ENCODE measurements around a stretch of chr3.

DNA sequence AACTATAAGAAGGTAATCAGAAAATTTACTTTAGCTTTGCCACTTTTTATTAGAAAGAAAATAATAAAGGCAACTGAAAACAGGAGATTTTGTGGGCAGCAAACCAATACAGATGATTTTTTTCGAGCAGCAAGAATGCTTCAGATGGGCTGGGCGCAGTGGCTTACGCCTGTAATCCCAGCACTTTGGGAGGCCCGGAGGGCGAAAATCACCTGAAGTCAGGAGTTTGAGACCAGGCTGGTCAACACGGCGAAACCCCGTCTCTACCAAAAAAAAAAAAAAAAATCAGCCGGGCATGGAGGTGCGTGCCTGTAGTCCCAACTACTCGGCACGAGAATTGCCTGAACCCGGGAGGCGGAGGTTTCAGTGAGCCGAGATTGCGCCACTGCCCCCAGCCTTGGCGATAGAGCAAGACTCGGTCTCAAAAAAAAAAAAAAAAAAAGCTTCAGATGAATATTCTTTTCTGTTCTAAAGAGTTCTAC lies 1.8 kb downstream of the CMTM6 start:
- RAMPAGE, long total RNA: no peak
- RRBS: 58% methylated on average over 5 of the region's 18 CpGs

DNA sequence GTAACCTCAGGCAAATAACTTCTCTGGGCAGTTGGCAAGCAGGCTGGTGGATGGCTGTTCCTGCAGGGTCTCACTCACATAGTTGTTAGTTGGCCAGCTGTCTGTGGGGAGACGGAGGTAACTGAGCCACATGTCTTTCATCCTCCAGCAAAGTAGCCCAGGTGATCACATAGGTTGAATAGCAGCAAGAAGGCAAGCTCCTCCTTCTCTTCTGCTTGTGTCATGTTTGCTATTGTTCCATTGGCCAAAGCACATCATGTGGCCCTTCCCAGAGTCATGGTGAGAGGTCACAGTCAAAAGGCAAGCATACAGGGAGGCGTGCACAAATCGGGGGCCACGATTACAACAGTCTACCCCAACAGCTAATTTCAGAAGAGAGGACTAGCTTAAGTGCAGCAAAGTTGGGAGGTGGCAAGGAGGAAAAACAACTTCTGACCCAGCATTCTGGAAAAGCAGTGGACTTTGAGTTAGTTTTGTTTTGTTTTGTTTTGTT lies 17.4 kb upstream of the TRIM71 start:
- RAMPAGE, long total RNA: no peak
- RRBS: no CpG with 5 or more reads among the region's 4 CpGs

DNA sequence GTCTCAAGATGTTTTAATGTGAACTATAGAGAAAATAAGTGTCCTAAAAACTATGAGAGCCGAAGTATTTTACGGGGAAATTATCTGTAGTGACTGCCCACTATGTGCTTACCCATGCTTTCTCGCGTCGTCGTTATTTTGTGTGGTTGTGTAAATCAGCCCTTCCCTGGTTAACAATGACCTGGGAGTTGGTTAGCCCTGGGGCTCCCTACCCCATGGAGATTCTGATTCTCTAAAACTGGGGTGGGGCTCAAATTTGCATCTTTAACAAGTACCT lies 26.1 kb downstream of the TRIM71 start:
- RAMPAGE, long total RNA: no peak
- RRBS: no CpG with 5 or more reads among the region's 6 CpGs

DNA sequence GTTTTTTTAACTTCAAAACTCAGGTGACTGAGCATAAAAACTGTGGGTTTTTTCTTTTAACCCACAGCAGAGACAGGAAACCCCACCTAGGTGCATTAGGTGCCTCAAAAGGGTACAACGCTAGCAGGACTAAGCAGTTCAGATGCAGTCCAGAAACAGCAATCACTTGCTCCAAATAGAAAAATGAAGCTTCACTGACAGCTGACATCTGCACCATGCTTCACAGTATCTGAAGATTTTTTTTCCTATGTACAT lies 52.2 kb downstream of the GLB1 start:
- RAMPAGE, long total RNA: no peak
- RRBS: no CpG with 5 or more reads among the region's 1 CpG

GRCh38 chr3:33090754-33091070 lies 6.2 kb downstream of the GLB1 start:
- RAMPAGE, long total RNA: no peak
- RRBS: no CpG with 5 or more reads among the region's 3 CpGs

GRCh38 chr3:33438207-33438812 lies 1.9 kb downstream of the UBP1 start:
- RAMPAGE, long total RNA: no peak
- RRBS: no CpG with 5 or more reads among the region's 4 CpGs

- RAMPAGE, long total RNA: no peak
- RRBS: no CpG with 5 or more reads among the region's 1 CpG
These were observed 138.1 kb upstream of the UBP1 start for GRCh38 chr3:33578334-33578774.

DNA sequence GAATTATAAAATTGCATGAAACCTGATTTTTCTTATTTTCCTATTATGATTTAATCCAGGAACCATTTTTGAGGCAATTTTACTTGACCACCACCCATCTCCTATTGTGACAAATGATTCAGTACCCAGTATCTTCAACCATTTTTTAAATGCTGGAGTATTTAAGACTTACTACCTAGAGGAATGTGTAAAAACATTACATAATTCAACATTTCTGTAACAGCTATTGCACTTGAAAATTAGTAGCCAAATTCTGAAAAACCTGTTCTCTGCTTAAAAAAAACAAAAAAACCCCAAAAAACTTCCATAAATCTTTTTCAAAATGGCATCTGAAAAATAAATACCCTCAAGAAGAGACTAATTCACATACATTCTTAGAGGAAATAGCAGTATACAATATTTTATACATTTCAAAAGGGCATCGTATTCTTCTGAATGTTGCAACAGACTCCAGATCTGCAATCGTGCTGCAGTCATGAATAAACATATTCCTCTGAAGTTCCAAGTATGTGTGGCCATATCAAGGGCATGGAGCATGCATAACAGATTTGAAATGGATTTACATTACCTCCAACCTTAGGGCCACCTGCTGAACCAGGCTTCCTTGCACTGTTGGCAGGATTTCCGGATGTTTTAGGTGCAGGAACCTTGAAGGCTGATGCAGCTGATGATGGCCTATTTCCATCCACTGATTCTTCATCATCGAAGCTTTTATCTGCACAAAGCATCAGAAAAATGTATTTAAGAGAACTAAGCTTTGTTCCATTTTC lies 73.7 kb downstream of the CLASP2 start:
- RAMPAGE, long total RNA: no peak
- RRBS: no CpG with 5 or more reads among the region's 4 CpGs

GRCh38 chr3:33816485-33817011 lies 18.1 kb downstream of the PDCD6IP start:
- RAMPAGE, long total RNA: no peak

- RAMPAGE, long total RNA: no peak
- RRBS: no CpG with 5 or more reads among the region's 2 CpGs
These were observed 55.3 kb downstream of the PDCD6IP start for GRCh38 chr3:33853627-33854176.

DNA sequence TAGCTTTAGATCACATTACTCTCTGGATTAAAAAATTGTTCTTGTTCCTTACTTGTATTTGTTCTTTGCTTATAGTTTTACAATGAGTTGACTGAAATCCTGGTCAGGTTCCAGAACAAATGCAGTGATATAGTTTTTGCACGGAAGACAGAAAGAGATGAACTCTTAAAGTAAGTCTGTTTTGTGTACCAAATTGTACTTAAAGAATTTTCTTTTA lies 56.6 kb downstream of the PDCD6IP start:
- RAMPAGE, long total RNA: no peak
- RRBS: no CpG with 5 or more reads among the region's 1 CpG

DNA sequence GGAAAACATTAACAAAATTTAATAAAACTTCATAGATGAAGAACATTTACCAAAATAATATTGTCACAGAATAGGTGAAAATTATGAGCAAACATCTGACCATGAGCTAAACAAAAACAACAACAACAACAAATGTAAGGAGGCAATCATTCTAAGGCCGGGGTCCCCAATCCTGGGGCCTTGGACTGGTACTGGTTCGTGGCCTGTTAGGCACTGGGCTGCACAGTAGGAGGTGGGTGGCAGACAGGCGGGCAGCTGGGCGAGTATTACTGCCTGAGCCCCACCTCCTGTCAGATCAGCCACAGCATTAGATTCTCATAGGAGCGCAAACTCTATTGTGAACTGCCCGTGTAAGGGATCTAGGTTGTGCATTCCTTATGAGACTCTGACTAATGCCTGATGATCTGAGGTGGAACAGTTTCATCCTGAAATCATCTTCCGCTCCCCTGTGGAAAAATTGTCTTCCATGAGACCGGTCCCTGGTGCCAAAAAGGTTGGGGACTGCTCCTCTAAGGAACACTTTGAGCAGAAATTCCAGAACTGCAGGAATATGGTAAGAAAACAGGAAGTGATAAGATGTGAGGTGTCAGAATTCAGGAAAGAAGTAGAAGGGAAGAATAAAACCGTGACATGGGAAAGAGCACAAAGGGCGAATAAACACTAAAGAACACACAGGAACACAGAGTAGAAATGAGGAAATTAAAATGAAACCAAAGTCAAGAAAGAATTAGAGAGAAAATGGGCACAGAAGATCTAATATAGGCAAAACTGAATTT lies 57.5 kb downstream of the PDCD6IP start:
- RAMPAGE, long total RNA: no peak
- RRBS: no CpG with 5 or more reads among the region's 10 CpGs

DNA sequence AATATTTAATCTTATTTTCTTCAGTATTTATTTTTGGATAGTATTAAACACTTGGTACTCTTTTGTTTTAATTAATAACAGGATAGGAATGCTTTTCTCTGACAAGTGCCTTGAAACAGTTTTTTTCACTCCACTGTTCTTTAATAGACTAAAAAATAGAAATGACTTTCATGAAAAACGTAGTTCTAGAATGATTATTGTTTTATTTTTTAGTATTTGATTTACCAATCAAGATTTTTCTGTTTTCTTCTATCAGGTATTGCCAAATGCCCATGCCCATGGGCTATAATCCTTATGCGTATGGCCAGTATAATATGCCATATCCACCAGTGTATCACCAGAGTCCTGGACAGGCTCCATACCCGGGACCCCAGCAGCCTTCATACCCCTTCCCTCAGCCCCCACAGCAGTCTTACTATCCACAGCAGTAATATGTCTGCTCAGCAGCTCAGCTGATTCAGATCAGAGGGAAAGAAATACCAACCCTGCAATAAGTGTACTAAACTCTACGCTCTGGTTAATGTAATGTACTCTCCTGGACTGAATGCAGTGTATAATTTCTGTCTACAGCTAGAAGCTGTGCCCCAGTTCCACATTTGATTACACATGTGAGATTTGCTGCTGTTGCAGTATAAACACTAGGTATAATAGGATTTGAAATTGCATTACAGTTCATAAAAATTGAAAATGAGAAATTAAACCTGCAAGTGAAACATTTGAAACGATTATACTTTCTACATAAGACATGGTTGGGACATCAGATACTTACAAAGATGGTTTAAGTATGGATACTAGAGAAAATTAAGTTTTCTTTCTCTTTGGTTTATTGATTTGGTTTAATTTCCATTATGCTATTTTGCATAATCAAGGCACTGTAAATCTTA lies 67.9 kb downstream of the PDCD6IP start:
- RAMPAGE, long total RNA: no peak
- RRBS: no CpG with 5 or more reads among the region's 5 CpGs

- RAMPAGE, long total RNA: no peak
- RRBS: no CpG with 5 or more reads among the region's 2 CpGs
These were observed 783.3 kb upstream of the ARPP21 start for GRCh38 chr3:34856018-34856349.

DNA sequence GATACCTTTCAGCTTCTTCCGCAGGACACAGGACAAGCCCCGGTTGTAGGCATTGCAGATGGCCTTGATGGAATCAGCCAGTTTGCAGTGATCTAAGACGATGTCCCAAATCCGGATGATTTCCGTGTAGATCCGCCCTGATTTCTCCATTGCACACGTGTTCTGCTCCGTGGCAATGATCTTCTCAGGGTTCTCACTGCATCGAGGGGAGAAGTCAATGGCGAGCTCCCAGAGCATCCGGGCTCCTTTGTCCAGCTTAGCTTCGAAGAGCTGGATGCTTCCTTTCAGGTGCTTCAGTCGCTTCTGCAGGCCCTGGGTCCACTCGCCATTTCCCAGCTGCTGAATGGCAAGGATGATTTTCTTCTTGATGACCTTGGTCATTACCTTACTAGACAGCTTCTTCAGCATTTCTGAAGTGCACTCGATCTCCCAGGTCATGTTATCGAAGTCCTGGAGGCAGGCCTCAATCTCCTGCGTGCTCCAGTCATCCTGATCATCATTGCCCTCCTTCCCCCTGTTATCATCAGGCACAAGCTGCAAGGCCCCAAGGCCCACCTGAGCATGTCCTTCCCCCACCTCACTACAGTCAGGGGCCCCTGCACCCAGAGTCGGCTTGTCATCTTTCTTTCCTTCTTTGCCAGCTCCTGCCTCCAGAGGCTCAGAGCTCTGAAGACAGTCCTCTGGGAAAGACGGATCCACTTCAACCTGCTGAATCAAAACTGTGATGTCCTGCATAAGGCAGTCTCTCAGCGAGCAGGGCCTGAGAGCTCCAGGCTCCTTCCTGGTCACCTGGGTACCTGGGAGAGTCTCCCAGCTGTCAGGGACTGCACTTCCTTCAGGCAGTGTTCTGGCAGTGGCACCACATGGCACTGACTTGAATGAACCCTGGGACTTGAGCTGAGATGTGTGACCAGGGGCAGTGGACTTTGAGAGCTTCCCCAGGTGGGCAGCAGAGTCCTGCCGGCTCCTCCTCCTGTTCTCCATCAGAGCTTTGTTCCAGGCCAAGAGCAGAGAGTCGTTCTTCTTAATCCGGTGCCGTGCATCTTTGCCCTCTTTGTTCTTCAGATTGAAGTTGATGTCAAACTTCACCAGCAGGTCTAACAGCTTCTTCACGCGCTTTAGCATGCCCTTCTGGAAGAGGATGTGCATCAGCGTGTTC lies 87.7 kb downstream of the TRANK1 start:
- RAMPAGE, long total RNA: no peak
- RRBS: 95% methylated on average over 5 of the region's 27 CpGs

GRCh38 chr3:37127329-37127815 lies 47.0 kb downstream of the LRRFIP2 start:
- RAMPAGE, long total RNA: no peak
- RRBS: no CpG with 5 or more reads among the region's 1 CpG

GRCh38 chr3:37181603-37182136 lies 7.3 kb upstream of the LRRFIP2 start:
- RAMPAGE, long total RNA: no peak
- RRBS: no CpG with 5 or more reads among the region's 7 CpGs

GRCh38 chr3:37217514-37217883 lies 25.6 kb upstream of the GOLGA4 start:
- RAMPAGE, long total RNA: no peak
- RRBS: no CpG with 5 or more reads among the region's 4 CpGs

DNA sequence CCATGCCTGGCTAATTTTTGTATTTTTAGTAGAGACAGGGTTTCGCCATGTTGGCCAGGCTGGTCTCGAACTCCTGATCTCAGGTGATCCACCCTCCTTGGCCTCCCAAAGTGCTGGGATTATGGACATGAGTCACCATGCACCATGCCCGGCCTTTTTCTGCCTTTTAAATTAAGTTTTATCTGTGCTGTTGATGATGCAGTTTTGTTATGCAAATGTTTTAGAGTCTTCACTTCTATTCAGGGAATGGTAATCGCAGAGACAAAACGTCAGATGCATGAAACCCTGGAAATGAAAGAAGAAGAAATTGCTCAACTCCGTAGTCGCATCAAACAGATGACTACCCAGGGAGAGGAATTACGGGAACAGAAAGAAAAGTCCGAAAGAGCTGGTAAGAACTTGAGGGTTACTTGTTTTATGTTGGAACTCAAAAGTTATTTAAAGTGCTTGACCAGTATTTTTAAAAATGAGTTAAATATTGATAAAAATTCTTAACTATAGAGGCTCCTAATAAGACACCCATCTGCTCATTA lies 58.9 kb downstream of the GOLGA4 start:
- RAMPAGE, long total RNA: no peak
- RRBS: no CpG with 5 or more reads among the region's 9 CpGs

DNA sequence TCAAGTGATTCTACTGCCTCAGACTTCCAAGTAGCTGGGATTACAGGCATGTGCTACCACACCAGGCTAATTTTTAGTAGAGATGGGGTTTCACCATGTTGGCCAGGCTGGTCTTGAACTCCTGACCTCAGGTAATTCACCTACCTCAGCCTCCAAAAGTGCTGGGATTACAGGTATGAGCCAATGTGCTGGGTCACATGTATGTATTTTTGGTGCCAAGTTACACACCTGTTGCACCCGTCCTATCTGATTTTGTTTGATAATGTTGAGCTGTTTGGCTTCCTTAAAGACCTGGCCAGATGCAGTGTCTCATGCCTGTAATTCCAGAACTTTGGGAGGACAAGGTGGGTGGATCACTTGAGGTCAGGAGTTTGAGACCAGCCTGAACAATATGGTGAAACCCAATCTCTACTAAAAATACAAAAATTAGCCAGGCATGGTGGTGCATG lies 71.0 kb downstream of the GOLGA4 start:
- RAMPAGE, long total RNA: no peak
- RRBS: no CpG with 5 or more reads among the region's 1 CpG